Ureter (tissue), 1 donor: Measurements from ENCODE around the genes VRK3 and MYBPC2.

DNA sequence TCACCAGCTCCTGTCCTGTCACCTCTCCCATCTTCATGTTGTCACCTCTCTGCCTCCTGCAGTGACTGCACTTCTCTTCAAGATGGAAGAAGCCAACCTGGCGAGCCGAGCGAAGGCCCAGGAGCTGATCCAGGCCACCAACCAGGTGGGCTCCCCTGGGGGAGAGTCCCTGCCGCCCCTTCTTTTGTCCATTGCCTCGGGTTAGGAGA lies 11.5 kb downstream of the IRF3 start:
- PRO-cap = no peak

DNA sequence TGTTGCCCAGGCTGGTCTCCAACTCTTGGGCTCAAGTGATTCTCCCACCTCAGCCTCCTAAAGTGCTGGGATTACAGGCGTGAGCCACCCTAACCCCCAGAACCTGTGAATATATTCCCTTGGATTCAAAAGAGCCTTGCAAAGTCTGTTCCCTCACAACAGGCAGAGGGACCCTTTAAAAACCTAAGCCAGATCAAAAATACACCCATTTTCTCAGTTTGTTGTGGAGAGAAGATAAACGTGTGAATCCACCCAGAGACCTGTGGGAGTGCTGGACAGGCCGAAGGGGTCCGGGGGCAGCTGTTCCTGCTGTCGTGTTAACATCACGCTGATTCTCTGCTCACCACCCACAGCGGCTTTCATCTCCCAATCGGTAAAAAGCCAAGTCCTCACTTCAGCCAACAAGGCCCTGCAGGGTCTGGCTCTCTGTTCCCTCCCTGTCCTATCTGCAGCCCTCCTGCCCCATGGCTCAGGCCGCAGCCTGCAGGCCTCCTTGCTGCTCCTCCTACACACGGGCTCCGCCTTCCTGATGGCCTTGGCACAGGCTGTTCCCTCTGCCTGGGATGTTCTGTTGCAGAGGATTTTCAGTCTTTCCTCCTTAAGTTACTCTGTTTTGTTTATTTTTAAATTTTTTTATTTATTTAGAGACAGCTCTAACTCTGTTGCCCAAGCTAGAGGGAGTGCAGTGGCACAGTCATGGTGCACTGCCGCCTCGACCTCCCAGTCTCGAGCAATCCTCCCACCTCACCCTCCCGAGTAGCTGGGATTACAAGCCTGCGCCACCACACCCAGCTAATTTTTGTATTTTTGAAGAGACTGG lies 22.3 kb downstream of the FUZ start:
- PRO-cap = no peak

DNA sequence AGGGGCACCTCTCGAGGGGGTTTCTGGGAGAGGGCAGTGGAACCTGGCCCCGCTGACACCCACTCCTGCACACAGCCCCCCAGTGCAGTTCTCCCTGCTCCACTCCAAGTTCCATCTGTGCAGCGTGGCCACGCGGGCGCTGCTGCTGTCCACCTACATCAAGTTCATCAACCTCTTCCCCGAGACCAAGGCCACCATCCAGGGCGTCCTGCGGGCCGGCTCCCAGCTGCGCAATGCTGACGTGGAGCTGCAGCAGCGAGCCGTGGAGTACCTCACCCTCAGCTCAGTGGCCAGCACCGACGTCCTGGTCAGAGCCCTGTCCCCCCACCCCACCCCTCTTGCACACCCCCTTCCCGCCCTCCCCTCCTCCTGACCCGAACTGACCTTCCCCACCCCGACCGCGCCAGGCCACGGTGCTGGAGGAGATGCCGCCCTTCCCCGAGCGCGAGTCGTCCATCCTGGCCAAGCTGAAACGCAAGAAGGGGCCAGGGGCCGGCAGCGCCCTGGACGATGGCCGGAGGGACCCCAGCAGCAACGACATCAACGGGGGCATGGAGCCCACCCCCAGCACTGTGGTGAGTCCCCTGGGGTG lies 11.7 kb downstream of the FUZ start:
- PRO-cap = no peak

- PRO-cap = bidirectional peak, plus-strand start at chr19:49809000, minus-strand start at chr19:49808874; unidirectional peak, plus-strand start at chr19:49809347; bidirectional peak, plus-strand start at chr19:49809523, minus-strand start at chr19:49809530
Measured at GRCh38 chr19:49808550-49809689, 4.2 kb downstream of the FUZ start.

GRCh38 chr19:49836965-49838078 lies 19.2 kb downstream of the MED25 start:
- PRO-cap = no peak

- PRO-cap = no peak
Measured at GRCh38 chr19:49889982-49891160, 6.3 kb downstream of the IL4I1 start.

DNA sequence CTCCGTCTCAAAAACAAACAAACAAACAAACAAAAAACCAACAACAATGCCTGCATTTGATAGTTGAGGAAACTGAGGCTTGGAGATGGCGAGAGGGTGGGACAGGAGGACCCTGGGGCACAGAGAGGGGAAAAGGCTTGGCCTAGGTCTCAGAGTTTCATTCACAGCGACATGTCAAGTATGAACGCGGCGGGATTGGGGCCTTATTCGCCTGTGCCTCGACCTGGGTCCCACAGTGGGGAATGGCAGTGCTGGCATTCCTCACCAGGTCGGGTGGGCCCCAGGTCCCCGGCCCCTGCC lies 2.1 kb upstream of the IL4I1 start:
- PRO-cap = no peak

DNA sequence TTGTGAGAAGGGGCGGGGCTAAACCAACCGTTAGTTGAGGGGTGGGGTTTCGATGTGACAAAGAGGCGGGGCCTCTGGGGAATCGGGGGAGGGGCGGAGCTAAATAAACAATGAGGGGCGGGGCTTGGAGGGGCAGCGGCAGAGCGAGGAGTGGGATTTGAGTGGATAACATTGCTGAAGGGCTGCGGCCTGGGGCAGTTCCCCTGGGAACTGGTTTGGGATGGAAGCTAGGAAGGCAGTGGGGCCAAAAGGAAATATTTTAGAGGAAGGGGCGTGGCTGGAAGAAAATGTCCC lies 725 bp upstream of the NUP62 start:
- PRO-cap = no peak

GRCh38 chr19:50024532-50025613 lies at the start of gene VRK3:
TSS of gene VRK3 (minus strand) at chr19:50025372.
- PRO-cap = bidirectional peak, plus-strand start at chr19:50025730, minus-strand start at chr19:50025352

DNA sequence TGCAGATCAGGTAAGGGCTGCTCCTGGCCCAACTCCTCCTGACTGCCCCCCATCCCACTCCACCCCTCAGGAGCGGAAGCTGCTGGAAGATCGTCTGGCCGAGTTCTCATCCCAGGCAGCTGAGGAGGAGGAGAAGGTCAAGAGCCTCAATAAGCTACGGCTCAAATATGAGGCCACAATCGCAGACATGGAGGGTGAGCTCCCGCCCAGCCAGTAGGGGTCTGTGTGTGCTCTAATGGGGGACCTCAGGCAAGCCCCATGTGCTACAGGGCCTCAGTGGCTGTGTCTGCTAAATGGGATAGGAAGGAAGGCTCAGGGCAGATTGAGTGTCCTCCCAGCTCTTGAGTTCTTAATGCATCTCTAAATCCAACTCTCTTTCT lies 57.4 kb downstream of the KCNC3 start:
- PRO-cap = no peak

- PRO-cap = no peak
Measured at GRCh38 chr19:50272382-50272978, 56.7 kb downstream of the KCNC3 start.

DNA sequence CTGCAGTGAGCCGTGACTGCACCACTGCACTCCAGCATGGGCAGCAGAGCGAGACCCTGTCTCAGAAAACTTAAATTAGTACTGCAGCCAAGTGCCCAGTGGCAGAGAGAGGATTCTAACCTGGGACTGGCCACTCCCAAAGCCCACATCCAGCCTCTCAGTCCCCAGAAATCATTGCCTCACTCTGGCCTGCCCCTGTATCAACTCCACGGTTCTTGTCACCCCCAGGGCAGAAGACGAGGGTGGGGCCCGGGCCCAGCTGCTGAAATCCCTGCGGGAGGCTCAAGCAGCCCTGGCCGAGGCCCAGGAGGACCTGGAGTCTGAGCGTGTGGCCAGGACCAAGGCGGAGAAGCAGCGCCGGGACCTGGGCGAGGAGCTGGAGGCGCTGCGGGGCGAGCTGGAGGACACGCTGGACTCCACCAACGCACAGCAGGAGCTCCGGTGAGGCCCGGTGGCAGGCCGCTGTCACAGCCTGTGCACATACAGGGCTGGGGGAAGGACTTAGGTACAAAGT lies 53.4 kb downstream of the KCNC3 start:
- PRO-cap = no peak

DNA sequence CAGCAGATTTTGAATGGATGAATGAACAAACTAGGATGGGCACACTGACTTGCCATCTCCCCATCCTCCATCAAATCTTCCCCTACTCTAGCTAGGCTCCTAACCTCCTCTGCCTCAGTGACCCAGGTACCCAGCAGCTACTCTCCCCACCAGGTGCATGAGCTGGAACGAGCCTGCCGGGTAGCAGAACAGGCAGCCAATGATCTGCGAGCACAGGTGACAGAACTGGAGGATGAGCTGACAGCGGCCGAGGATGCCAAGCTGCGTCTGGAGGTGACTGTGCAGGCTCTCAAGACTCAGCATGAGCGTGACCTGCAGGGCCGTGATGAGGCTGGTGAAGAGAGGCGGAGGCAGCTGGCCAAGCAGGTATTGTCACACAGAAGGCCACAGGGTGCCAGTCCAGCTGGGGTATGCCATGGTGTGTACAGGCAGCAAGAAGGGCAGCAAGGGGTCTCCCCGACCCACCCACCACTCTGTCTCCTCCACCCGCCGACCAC lies 39.8 kb downstream of the KCNC3 start:
- PRO-cap = no peak

GRCh38 chr19:50387171-50388342 lies 3.4 kb downstream of the POLD1 start:
- PRO-cap = no peak

DNA sequence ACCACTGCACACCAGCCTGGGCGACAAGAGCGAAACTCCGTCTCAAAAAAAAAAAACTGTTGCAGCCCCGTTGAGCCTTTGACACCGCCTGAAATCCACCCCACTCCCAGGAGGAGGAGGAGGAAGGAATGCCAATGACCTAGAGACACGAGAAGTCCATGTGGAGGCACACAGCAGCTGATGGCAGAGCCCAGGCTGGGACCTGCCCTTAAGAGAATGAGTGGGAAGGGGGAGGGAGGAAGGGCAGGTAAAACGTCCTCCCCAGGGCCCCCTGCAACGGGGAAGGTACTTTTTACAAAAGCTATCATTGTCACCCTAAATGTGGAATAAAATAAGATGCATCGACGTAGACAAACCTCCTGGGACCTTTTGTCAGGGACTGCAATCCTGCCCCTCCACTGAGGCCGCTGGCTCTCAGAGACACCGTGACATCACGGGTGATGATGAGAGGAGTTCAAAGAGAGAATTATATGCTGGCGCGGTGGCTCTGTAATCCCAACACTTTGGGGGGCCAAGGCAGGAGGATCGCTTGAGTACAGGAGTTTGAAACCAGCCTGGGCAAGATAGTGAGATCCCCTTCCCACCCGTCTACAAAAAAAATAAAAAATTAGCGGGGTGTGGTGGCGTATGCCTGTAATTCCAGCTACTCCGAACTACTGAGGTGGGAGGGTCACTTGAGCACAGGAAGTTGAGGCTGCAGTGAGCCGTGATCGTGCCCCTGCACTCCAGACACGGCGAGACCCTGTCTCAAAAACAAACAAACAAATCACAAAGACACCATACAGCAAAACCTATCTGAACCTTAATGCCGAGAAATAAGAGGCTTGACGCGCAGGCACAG lies 1.8 kb upstream of the MYBPC2 start:
- PRO-cap = no peak

- PRO-cap = no peak
Measured at GRCh38 chr19:50432640-50433103, at the start of gene MYBPC2. TSS of gene MYBPC2 (plus strand) at chr19:50432892.

DNA sequence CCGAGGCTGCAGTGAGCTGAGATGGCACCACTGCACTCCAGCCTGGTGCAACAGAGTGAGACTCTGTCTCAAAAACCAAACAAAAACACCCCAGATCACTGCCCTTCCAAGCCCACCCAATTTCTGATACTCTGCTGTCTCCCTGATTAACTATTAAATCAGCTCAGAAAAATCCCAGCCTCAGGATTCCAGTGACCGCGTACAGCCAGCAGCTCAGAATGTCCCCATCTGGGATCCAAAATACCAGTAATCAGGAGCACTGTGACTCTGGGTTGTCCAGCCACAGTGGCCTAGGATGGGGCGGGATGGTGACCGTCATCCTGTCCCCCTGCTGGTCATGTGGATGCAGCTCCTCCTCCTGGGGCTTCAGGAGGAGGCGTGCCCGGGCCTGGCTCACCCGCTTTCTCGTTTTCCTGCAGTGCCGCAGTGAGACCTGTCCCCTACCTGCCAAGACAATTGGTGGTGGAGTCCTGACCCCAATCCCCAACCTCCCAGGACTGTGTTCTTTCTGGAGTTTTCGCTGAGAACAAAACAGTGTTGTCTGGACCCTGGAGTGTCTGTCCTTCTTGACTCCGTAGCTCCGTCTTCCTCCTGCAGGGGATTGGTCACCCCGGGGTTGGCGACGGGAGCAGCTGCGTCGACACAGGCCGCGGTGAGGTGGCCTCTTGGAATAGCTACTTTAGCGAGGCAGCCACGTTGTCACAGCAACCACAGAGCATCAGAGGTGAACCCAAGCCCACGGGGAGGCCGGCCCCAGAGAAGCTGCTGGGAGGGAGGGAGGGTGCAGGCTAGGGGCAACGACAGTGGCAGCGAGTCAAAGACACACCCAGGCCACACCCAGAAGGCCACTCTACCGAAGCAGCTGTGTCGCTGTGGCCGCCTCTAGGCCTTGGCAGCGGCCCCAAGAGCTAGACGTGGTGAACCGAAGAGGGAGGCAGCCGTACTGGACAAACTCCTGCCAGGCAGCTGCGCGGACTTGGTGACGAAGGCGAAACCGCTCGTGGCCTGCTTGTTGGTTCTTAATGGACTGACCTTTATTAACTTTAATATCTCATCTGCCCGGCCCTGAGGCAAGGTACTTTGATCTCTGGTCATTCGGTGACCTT lies 10.2 kb upstream of the EMC10 start:
- PRO-cap = no peak

DNA sequence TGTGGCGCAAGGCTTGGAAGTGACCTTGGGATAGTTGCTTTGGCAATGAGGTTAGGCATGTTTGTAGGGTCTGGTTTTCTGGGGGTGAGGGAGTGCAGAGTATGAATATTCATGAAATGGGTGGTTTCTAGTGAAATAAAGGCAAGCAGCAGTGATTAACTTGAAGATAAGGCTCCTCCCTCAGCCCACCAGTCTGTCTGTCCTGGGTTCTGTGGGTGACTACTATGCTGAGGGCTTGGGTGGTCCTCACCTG lies 932 bp upstream of the GARIN5A start:
- PRO-cap = no peak

DNA sequence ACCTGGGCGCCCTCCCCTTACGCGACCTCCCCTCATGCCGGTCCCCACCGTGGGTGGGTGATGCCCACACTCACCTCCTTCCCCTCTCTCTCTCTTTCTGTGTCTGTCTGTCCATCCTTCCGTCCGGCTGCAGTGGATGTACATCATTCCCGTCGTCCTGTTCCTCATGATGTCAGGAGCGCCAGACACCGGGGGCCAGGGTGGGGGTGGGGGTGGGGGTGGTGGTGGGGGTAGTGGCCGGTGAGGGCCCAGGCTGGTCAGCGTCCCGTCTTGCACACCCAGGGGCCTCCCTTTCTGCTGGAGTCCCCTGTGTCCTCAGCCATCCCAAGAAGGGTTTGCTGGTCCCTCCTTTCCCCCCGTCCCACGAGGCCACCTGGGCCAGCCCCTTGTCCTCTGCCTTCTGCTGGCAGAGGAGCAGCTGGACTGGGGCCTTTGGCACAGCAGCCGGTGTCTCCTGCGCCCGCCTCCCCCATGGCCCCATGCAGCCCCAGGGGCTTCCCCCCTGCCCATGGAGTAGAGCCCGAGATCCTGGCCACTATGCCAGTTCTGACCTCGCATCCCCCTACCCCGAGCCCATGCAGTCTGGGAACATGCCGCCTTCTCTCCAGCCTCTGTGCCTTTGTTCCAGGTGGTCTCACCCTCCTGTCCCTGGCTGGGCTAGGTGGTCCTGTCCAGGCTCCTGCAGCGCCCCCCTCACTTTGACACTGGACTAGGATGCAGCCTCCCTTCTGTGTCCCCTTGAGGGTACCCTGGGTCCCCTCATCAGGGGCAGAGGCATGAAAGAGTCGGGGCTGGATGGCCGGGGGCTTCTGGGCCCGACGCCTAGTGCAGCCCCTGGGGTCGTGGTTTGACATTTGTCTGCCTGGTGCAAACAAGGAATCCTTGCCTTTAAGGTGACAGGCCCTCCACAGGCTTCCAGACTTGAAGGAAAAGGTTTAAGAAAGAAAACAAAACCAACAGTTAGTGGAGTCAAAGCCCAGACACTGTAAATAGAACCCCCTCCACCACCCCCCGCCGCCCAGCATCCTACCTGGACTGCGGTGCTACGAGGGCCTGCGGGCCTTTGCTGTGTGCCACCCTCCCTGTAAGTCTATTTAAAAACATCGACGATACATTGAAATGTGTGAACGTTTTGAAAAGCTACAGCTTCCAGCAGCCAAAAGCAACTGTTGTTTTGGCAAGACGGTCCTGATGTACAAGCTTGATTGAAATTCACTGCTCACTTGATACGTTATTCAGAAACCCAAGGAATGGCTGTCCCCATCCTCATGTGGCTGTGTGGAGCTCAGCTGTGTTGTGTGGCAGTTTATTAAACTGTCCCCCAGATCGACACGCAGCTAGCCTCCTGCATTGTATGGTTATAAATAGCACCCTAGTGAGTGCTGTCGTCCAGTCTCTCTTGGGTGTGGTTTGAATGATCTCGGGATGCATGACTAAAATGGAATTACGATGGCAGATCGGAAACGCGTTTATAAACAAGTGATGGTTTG lies 5.9 kb upstream of the GARIN5A start:
- PRO-cap = no peak

DNA sequence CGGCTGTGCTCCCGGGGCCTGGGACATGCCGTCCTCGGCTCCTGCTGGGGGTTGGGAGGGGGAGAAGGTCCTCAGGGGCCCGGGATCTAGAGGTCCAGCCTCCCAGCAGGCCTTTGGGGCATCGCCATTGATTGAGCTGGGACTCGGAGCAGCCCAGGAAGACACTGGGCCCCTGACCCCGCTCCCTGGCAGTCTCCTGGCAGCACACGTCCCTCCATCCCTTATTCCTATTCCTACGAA lies 666 bp downstream of the JOSD2 start:
- PRO-cap = no peak